Left common carotid artery plus branches (tissue), 1 donor: ENCODE measurements around a stretch of chr10.

DNA sequence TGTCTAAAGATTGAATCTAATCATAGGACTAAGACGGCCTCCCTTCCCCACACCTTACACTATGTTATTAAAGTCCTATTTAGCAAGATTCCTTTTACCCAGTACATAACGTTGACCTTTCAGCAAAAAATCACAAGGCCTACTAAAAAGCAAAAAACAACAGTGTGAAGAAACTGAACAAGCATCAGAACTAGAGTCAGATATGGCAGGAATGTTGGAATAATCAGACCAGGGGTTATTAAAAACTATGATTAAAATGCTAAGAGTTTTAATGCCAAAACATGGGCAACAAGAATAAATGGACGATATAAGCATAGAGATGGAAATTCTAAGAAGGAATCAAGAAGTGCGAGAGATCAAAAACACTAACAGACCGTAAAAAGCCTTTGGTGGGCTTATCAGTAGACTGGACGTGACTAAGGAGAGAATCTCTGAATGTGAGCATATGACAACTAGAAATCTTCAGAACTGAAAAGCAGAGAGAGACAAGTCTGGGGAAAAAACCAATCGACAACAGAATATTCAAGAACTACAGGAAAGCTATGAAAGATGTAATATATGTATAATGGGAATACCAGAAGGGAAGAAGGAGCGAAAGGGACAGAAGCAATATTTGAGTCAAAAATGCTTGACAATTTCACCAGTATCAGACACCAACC, 34.1 kb downstream of the ZMYND11 start:
- PRO-cap = no peak

DNA sequence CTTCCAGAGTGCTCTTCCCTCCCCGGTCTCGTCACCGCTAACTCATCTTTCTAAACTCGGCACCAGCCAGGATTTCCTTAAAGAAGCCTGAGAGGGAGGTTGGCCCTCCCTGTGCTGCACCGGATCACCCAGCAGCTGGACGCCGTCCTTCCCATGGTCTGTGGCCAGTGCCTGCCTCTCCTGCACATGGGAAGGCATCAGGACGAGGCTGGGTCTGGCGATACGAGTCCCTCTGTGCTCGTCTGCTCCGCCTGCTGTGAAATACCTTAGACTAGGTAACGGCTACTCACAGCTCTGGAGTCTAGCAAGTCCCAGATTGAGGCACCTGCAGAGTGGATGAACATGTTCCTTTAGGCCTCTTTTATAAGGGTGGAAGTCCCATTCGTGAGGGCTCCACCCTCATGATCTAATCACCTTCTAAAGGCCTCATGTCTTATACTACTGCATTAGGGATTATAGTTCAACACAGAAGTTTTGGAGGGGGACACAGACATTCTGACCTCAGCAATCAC, 179.2 kb downstream of the ZMYND11 start:
- PRO-cap = no peak

DNA sequence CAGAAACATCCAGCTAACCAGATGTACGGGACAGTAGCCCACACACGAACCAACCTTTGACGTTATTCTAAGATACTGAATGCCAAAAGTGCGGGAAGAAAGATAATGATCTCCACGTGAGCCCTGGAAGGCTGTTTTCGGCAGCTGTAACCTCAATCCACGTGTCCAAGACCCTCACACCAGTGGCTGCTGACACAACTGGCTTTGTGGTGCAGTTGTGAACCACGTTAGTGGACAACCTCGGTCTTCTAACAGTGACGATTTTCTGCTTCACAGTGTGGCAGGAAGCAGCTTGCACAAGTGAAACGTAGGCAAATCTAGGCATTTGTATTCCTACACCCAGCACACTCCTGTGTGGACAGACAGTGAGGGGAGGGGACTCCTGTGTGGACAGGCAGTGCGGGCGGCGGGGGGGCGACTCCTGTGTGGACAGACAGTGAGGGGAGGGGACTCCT, 251.9 kb downstream of the ZMYND11 start:
- PRO-cap = no peak

GRCh38 chr10:415639-416409, 273.6 kb downstream of the DIP2C start:
- PRO-cap = no peak

GRCh38 chr10:435934-436749, 253.3 kb downstream of the DIP2C start:
- PRO-cap = no peak

DNA sequence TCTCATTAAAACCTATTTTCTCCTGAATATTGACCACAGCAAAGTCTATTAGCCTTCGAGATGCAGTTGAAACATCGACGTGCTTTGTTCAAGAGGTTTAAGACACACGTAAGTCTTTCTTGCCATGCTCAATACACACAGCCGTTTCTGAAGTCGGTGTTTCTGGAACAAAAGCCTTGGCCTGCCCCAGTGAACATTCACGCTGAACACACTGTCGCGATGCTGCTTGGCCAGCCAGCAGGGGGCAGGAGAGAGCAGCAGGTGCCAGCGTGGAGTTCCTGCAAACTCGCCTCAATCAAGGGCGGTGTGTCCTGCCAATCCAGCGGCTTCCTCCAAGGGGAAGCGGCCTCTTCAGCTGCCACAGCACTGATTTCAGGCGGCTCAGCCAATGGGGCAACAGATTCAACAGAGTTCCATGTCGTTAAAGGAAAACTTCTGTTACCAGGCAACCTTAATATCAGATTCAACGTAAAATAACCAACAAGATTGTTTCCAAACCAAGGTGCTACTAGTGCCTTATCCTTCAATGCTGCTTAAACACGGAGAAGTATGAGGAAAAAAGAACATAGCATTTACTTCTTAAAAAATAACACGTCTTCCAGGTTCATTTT, 178.4 kb downstream of the DIP2C start:
- PRO-cap = no peak

GRCh38 chr10:633044-633992, 56.1 kb downstream of the DIP2C start:
- PRO-cap = no peak

GRCh38 chr10:665395-665896, 24.0 kb downstream of the DIP2C start:
- PRO-cap = no peak

- PRO-cap = no peak
These were observed 67.7 kb downstream of the LARP4B start for GRCh38 chr10:863651-864396.

DNA sequence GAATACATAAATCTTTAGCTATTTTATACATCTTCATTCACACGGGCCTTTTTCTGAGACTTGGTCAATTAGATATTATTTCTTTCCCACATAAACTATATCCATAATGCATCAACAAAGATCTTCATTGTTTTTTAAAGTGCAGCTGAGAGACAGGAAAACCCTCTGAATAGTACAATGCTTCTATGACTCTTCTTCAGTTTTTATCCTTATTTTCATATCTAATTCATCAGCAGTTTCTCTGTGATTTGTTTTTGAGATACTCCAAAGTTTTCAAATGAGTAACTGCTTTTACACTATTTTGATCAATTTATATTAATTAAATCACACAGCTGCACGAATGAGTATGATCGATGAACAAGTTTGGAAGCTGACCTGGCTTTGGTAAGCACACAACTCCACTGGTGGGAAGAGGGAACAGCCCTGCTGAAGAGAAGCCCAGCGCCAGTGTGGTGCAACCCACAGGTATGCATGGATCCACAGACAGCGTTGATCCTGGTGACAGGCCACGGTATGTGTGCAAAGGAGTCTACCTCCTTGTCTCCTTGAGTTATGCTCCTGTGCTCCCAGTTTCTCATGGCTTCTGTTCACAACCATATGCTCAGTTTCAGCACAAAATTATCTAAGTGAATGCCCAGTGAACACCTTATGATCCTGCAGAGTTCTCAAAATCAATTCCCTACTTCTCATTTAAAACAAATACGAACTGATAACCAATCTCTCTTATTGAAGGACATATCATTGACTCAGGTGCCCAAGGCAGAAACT, 25.3 kb downstream of the LARP4B start:
- PRO-cap = no peak

DNA sequence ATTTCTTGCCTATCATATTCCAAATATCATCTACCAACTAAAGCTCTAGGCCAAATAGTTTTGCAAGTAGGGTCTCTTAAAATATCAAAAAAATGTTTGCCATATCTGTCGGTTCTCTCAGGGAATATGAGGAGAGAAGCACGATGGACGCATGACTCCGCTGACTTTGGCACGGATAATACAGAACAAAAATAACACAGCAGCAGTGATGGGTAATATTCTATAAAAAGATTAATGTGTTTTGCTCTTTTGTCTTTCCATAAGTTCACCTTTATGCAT, 889 bp upstream of the IDI2 start:
- PRO-cap = no peak

- PRO-cap = no peak
These were observed 1.8 kb upstream of the IDI1 start for GRCh38 chr10:1050476-1051297.

DNA sequence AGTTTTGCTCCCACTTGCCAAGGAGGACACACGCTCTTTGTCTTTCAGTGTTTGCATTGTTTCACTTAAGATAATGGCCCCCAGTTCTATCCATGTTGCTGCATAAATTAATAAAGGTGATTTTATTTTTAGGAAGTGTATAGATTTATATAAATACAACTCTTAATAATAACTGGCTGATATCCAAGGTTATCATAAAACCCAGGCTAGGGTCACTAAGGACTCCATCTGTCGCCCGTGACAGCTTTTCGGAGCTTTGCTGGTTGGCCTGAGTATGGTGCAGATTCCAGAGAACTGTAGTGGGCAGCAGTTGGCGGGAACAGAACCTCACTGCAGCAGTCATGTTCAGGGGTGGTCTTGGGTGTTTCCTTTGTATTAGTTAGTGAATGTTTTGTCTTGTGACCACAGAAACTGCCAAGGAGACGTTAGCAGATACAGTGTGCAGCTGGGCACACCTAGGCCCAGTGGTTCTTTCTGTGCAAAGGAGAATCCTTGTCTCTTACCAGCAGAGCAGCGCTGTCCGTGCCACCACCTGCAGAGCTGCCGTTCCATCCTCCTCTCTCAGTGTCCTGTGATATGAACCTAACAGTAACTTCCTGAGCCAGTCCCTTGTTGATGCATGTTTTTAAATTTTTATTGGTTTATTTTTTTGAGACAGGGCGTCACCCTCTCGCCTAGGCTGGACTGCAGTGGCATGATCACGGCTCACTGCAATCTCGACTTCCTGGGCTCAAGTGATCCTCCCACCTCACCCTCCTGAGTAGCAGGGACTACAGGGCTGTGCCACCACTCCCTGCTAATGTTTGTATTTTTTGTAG, 60.4 kb downstream of the WDR37 start:
- PRO-cap = no peak

- PRO-cap = no peak
These were observed 79.1 kb downstream of the WDR37 start for GRCh38 chr10:1135311-1135661.

DNA sequence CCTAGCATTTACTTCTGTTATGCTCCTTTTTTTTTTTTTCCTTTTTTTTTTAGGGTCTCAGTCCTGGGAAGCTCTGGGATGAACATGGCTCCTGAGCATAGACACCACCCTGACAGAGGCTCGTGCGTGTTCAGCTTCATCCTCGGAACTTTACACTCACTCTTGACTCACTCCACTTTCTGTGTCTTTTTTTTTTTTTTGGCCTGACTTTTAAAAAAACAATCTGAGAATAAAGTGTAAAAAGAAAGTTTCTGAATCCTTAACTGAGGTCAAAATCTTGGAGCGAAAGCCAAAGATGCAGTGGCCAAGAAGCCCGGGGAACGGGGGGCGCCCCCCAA, 19.2 kb upstream of the PFKP start:
- PRO-cap = no peak

DNA sequence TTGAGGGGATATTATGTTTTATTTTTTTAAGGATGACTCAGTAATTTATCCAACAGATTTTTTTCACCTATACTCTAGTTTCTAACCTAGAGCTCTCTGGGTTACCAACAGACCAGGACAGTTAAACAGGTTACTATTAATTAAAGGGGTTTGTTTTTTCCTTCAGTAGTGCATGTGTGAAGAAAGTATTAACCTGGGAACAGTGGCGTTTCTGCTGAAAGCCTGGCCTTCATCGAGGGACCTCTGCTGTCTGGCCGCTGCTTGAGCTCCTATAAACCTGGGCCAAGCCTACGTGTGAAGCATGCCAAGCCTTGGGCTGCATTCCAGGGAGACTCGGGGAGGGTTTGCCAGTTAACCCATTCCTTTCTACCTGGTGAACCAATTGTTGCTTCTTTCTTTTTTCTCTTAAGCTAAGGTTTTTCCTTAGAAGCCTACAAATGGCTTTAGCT, 23.5 kb downstream of the PFKP start:
- PRO-cap = no peak

DNA sequence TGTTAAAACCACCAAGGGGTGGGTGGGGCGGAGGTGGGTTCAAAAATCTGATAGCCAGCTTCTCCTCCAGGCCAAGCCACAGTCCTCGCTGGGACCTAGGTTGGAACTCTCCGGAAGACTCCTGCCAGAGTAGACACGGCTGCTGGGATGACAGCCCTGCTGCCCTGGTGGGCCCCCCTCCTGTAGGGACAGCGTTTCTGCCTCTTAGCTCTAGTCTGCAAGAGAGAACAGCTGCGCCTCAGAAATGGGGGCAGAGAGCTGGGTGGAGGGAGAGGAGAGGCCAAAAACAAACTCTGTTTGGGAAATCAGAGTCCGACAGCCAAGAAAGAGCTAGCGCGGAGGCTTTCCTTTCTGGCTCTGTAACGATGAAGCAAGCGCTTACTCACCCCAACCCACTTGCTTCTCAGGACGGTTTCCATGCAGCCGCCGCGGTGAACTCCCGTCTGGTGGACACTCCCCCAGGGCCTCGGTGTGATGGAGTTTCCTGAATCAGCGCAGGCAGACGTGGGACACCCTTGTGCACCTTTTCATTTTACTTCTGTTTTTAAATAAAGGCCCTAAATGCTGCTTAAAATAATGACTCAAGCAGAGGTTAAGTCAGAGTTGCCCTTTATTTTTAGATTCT, 35.3 kb downstream of the PITRM1 start:
- PRO-cap = no peak

GRCh38 chr10:3147453-3147911, 25.1 kb downstream of the PITRM1 start:
- PRO-cap = no peak

DNA sequence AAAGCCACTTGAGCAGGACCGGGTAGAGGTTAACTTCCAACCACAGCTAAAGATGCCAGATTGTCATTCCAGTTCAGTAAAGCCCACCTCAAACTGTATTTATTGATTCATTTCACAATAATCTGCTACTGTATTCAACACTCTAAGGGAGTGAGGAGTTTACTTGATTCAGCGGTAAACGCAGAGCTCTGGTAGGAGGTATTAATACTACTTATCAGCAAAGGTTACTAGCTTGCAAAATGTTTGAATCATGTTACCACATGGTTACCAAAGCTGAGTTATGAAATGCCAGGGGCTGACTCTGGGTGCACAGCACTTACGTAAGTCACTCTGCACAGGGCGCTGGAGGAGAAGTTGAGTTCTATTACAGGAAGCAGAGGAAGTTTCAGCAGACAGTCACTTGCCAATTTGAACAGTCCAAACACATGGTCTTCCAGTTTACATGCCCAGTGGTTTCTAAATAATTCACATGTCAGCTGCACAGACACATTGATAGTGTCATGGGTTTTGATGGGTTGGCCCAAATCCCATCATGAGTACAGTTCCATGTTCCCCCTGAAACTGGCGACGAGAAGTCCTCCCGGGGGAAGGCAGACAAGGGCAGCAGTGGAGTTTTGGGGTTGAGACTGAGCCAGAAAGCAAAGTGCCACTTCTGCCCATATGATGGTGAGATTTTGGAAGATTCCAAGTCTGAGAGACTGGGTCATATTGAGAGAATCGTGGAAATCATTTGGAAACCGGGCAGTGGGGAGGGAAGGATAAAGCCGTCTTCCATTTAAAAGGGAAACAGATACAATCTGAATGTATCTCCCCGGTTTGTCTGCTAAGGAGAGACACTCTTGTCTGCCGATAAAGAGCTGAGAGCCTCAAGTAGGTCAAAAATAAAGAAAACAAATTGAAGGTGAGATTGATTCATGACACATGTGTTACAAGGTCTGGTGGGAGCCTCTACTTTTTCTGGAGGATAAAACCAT, 64.3 kb downstream of the KLF6 start:
- PRO-cap = no peak

DNA sequence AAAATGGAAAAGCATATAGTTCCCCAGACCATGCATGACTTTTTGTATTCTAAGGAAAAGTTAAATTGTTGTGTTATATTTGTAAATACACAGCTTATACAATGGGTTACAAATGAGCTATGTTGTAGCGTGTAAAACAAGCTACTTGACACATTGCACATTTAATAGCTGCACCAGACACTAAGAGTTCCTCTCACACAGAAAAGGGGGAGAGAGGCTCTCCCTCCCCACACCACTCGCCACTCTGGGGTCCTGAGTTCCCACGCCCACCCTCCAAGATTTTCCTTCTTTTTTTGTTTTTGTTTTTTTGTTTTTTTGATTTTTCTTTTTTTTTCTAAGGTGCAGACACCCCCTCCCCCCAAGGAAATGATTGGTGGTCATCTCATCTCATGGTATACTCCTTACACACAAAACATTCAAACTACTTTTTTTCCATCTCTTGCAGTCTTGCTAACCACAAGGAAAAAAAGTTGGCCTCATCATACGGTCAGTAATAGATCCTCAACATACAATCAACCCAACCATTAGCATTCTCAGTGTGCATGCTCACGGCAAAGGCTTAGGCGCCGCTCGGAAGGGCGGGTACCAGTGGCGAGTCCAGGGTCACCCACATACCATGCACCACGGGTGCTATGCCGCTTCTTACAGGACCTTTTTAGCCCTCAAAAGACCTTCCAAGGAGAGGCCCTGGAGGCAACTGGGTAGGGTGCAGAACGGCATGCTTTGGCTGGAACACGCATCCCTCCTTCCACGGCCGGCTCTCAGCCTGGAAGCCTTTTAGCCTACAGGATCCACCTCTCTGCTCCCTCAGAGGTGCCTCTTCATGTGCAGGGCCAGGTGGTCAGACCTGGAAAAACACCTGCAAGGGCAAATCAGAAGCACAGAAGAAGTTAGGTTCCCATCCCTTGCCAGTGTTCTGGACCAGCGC, 6.0 kb downstream of the KLF6 start:
- PRO-cap = no peak